ENCODE measurements around a stretch of chr1.

- PRO-cap, result no peak
Observed at GRCh38 chr1:179127204-179127525, 45.3 kb downstream of the TOR3A start.

DNA sequence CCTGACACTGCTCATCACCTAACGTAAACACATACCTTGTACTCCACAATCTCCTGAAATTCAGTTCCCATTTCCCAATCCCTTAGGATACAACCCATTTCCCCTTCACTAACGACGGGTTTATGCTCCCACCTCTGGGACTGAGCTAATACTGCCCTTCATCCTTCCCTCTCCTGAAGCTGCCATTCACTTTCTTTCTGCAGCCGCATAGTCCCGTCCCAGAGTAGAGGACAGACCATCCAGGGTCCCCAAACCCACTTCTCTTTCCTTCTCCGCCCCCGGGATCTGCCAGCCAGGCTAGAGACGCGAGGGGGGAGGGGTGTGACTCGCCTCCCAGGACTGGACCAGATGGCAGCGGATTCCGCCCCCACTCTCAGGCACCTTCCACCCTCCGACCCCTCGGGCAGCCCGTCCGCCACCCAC is 710 bp downstream of the ABL2 start:
- PRO-cap, result no peak

- PRO-cap, result no peak
Observed at GRCh38 chr1:179517313-179517683, 58.5 kb downstream of the NPHS2 start.

GRCh38 chr1:179923103-179923545 is 31.5 kb upstream of the CEP350 start:
- PRO-cap, result no peak

DNA sequence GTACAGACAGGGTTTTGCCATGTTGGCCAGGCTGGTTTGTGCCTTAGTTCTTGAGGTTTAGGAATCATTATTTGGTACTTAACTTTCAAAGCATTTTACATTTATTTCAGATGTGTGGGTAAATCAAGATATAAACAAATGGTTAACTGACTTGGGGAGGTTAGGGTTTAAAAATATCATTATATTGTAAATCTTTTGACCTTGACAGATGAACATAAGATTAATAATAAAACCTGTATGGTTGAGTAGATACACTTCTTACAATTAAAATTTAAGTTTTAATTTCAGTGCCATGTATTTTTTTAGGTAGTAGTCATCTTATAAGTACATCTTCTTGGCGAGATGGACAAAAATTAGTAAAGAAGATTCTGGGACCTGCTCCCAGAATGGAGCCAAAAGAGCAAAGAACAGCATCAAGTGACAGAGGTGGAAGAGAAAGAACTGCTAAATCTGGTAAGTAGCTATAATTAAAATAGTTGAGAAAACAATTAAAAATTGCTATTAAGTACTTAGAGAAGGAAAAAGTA is 57.1 kb downstream of the CEP350 start:
- PRO-cap, result no peak

- PRO-cap, result no peak
Observed at GRCh38 chr1:180020048-180021095, 65.8 kb downstream of the CEP350 start.

GRCh38 chr1:180031176-180031462 is 76.5 kb downstream of the CEP350 start:
- PRO-cap, result no peak

- PRO-cap, result no peak
Observed at GRCh38 chr1:180078427-180078763, 76.3 kb upstream of the QSOX1 start.

GRCh38 chr1:180155238-180155900 is 700 bp downstream of the QSOX1 start:
- PRO-cap, result no peak

DNA sequence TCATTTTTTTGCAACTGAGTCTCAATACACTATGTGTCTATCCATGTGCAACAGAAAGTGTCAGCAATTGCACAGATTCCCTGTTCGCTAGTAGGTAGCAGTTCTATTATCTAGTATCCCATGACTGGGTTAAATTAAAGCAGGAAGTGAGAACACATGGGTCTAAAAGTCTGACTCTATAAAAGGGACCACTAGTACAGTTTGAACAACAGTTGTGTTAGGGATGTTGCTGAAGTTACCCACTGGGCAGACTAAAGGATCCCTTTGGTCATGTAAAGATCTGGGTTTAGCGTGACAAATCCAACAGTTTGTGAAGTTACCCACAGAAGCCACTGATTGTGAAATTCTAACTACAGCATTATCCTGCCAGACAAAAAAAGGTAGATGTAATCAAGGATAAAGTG is 5.6 kb downstream of the QSOX1 start:
- PRO-cap, result no peak

DNA sequence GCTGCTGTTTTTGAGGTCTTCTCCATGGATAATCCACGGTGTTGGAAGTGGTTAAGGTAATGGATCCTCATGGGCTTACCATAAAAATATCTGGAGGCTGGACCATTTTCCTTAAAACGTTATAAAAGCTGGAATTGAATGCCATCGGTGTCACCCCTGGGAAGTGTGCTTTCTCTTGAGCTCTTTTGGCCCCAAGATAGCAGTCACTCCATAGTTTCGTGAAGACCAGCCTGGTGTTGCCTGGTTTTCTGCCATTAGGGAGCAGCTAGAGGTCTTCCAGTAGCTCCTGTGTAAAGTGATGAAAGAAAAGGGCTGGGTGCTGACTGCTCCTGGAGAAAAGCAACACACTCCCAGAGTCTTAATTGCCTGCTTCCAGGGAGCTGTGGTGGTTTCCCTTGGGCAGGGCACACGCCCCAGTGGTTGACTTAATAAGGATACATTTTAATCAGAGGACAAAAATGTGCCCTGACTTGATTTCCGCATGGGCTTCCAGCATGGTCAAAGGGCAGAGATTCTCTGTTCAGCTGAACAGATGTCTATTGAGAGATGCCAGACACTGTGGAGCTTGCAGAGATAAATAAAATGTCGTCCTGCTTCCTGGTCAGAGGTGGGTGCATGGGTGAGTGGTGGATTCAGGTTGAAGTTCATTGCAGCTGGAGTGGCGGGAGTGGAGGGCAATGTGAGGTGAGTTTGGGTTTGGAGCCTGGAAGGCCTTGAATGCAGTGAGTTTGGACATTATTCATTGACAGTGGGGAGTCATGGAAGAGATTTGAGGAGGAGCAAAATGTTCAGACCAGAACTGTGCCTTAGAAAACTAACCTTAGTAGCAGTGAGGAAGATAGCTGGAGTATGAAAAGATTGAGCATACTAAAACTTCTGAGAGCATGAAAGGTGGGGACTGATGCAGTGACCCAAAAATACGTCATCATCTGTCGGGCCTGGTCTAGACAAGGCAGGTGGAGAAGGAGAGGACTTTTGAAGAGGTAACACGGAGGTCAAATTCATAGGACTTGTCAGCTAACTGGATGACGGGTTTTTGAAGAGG is 16.0 kb downstream of the QSOX1 start:
- PRO-cap, result no peak

GRCh38 chr1:180183381-180184069 is 28.9 kb downstream of the QSOX1 start:
- PRO-cap, result no peak

- PRO-cap, result no peak
Observed at GRCh38 chr1:180194036-180194431, 36.0 kb upstream of the LHX4 start.

- PRO-cap, result no peak
Observed at GRCh38 chr1:180270287-180270535, 40.1 kb downstream of the LHX4 start.

DNA sequence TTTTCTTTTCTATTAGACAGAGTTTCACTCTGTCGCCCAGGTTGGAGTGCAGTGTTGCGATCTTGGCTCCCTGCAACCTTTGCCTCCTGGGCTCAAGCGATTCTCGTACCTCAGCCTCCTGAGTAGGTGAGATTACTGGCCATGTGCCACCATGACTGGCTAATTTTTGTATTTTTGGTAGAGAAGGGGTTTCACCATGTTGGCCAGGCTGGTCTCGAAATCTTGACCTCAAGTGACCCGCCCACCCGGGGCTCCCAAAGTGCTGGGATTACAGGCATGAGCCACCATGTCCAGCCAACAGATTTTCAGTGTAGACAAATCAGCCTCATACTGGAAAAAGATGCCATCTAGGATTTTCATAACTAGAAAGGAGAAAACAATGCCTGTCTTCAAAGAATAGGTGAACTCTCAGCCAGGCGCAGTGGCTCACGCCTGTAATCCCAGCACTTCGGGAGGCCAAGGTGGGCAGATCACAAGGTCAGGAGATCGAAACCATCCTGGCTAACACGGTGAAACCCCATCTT is 66.4 kb downstream of the LHX4 start:
- PRO-cap, result no peak

GRCh38 chr1:180541027-180541673 is 38.8 kb upstream of the ACBD6 start:
- PRO-cap, result no peak

GRCh38 chr1:180872136-180872511 is 40.6 kb upstream of the KIAA1614 start:
- PRO-cap, result no peak

- PRO-cap, result no peak
Observed at GRCh38 chr1:181013222-181014060, 9.2 kb downstream of the STX6 start.

DNA sequence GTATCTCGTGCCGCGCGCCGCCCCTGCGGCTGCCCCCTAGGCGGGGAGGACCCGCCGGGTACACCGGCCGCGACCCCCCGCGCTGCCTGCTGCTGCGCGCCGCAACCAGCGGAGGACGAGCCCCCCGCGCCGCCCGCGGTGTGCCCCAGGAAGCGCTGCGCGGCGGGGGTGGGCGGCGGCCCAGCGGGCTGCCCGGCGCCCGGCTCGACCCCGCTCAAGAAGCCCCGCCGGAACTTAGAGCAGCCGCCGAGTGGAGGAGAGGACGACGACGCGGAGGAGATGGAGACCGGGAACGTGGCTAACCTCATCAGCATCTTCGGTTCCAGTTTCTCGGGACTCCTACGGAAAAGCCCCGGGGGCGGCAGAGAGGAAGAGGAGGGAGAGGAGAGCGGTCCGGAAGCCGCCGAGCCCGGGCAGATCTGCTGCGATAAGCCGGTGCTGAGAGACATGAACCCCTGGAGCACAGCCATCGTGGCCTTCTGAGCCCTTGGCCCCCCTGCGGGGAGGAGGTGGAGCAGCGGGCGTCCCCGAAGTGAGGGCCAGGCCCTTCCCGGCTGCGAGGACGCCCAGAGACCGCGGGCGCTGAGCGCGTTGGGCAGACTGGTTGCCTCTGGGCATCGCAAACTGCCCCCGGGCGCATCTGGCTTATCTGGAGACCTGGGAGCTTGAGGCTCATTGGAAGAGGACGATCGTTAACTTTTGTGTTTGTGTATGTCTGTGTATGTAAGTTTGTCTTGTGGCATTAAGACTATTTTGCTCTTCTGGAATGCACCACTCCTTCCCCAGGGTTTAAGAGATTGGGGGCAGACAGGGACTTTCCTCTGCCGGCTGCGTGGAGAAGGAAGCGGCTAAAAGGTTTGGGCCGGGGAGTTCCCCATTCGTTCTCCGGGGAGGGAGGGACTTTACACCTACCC is 1.2 kb downstream of the IER5 start:
- PRO-cap, result bidirectional peak, plus-strand start at position 364 of the sequence, minus-strand start at position 142 of the sequence; bidirectional peak, plus-strand start at position 569 of the sequence, minus-strand start at position 481 of the sequence

- PRO-cap, result no peak
Observed at GRCh38 chr1:181101911-181102392, 13.5 kb downstream of the IER5 start.

Data from NALM6 (cell line).